Aorta (tissue), 1 donor: ENCODE results near the gene BEGAIN.

- PRO-cap = no peak
These were observed 20.3 kb upstream of the EML1 start for GRCh38 chr14:99772870-99773414.

DNA sequence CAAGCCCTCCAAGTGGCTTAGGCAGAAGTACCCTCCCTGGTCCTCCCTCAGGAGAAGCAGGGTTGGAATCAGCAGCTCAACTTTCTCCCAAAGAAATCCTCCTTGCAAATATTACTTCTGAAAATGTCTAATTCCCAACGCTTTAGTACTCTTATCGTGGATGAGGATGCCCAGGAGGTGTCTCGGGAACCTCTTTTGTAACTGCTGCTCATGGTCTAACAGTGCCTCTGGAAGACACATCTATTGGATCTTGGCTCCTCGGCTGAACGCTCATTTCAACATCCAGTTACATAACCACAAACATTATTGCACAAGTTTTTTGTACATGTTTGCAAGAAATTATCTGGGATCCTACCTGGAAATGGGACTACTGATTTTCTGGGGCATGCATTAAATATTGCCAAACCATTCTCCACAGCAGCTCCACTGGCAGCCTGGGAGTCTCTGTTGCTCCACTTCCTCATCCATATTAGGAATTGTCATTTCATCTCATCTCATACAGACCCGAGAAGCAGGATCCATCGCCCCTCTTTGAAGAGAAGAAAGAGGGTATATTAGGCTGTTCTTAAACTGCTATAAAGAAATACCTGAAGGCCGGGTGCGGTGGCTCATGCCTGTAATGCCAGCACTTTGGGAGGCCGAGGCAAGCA, 117.5 kb upstream of the EVL start:
- PRO-cap = no peak

DNA sequence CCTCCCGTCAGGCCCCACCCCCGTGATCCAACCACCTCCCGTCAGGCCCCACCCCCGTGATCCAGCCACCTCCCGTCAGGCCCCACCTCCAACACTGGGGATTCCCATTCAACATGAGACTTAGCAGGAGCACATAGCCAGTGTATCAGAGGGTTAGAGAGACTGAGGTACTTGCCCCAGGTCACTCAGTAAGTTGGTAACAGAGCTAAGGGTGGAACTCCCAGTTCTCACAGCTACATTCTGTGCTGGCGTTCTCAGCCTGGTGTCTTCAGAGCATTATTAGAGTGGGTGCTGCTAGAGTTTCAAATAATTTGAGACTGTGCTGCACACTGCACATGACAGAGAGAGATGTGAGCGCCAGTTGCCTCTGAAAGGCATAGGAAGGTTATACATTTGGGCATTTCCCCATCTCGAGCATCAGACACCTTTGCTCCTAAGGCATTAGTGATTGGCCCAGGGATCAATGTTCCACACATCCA, 115.8 kb upstream of the EVL start:
- PRO-cap = no peak

- PRO-cap = no peak
These were observed 98.1 kb upstream of the EVL start for GRCh38 chr14:99967124-99967502.

GRCh38 chr14:99971142-99972163, 93.8 kb upstream of the EVL start:
- PRO-cap = bidirectional peak, plus-strand start at chr14:99971507, minus-strand start at chr14:99971248; unidirectional peak, plus-strand start at chr14:99971812

GRCh38 chr14:100007188-100007834, 57.9 kb upstream of the EVL start:
- PRO-cap = no peak

GRCh38 chr14:100018493-100018940, 46.7 kb upstream of the EVL start:
- PRO-cap = no peak

GRCh38 chr14:100047368-100047831, 17.8 kb upstream of the EVL start:
- PRO-cap = no peak

- PRO-cap = no peak
These were observed 1.8 kb downstream of the EVL start for GRCh38 chr14:100066948-100067444.

DNA sequence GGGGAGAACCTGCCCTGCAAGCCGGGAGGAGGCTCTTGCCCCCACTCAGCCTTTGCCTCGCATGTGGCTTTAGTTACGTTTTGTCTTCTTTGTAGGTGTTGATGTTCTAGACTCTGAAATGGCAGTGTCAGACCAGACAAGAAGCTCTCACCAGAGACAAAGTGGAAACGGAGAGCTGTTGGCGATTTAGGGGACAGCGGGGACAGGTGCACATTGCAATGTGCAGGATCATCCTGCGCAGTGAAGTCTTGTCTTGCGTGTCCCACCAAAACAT, 40.6 kb downstream of the EVL start:
- PRO-cap = no peak

- PRO-cap = no peak
These were observed 17.3 kb downstream of the DEGS2 start for GRCh38 chr14:100142133-100142582.

DNA sequence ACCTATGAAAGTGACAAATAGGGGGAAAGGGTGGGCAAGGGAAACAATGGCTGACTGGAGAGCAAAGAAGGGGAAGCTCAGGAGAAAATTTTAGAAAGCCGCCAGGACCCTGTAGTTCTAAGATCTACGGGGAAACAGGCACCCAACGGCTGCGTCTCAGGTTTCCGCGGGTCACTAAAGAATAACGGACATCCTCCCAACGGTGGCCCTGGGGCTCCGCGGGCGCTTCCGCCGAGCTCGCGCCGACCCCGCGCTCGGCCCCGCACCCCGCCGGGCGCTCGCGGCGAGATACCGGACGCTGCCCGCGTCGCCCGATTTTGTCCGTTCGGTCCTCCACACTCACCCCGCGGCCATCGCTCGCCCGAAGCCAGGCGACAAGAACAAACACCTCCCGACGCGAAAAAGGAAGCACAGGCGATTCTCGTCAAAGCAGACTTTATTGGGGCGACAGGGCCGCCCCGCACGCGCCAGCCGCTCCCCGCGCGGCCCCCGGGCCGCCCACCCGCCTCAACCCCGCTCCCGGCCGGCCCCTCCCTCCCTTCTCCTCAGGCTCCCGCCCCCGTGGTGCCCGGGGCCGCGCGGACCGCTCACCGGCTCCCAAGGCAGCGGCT, 959 bp upstream of the YY1 start:
- PRO-cap = no peak

DNA sequence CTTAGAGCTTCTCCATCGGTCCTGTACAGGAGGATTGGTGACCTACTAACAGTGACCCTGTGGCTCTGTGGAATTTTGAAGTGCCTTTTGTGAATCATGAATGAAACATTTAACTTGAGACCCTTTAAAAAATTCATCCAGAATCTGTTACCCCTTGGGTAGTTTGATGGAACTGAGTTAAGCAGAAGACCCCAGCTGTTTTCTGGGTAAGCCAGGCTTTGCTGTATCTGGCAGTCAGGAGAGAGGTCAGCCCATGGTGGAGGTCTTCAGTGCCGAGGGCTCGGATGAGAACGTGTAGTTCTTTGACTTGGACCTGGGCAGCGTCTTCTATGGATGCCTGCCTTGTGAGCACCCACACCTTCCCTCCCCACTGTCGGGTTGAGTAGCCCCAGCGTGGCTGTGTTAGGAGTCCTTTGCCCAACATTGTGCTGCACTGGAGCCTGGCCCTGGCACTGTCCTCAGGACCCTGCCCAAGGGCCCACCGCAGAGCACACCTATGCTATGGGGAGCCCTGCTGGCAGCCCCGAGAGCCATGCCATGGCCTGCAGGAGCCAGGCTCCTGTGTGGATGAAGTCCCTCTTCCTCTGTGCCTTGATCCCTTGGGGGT, 26.8 kb downstream of the SLC25A29 start:
- PRO-cap = no peak

GRCh38 chr14:100323622-100324244, 594 bp downstream of the SLC25A47 start:
- PRO-cap = no peak

- PRO-cap = no peak
These were observed 2.9 kb downstream of the SLC25A47 start for GRCh38 chr14:100325945-100326521.

- PRO-cap = no peak
These were observed 2.6 kb downstream of the WARS1 start for GRCh38 chr14:100372246-100373273.

- PRO-cap = no peak
These were observed 21.7 kb downstream of the WDR25 start for GRCh38 chr14:100397996-100398389.

DNA sequence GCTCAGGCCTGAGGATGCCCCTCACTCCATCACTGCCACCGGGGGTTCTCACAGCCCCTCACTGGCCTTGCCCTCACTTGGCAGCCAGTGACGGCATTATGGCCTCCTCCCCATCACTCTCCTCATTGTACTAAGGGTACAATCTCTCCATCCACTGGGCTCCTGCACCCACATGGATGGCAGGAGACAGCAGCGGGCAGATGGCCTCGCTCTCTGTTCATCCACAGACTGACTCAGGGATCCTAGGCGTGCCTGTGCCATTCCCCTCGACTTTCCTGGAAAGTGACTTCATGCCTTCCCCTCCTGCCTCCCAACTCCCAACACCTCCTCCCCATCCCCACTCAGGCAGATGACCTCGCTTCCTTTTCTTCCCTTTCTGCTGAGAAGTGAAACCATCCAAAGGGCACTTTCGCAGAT, 29.7 kb downstream of the BEGAIN start:
- PRO-cap = no peak

DNA sequence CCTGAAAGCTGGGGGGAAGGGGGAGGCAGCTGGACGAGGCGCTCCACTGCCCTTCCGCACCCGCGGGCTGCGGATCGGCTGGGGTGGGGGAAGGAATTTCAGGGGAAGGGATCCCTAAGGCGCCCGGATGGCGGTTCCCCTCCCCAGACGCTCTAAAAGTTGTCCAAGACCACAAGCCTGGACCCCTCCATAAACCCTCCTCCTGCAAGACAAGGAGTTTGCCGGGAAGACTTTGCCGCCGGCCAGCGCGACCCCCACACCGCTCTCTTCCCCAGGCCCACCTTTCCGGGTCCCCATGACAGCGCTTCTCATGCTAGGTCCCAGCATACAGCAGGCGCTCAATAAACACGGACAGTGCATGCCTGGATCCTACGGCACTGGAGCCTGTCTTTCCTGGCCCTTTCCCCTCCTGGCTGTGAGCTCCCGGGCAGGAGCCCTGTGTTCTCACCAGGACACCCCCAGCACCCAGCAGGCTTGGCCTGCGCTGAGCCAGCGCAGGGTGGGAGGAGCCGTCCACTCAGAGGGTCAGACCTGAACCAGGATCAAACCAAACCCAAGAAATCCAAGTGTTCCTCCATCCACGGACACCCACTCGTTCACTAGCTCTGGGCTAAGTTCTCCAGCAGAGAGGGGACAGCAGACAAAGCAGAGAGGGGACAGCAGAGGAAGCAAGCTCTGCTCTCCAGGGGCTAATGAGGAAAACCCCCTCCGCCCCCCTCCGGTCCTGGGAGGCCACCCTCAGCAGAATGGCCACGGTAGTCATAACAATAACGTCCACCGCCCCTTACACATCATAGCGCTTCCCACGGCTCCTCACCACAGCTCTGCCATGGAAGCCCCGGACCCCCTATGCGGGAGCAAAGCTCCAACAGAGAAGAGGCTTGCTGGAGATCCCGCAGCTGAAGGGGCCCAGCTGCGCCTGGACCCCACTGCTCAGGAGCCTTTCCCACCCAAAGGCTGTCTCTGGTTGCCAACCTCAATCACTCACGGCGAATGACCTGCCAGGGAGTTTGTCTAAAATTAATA, 17.8 kb downstream of the BEGAIN start:
- PRO-cap = no peak

DNA sequence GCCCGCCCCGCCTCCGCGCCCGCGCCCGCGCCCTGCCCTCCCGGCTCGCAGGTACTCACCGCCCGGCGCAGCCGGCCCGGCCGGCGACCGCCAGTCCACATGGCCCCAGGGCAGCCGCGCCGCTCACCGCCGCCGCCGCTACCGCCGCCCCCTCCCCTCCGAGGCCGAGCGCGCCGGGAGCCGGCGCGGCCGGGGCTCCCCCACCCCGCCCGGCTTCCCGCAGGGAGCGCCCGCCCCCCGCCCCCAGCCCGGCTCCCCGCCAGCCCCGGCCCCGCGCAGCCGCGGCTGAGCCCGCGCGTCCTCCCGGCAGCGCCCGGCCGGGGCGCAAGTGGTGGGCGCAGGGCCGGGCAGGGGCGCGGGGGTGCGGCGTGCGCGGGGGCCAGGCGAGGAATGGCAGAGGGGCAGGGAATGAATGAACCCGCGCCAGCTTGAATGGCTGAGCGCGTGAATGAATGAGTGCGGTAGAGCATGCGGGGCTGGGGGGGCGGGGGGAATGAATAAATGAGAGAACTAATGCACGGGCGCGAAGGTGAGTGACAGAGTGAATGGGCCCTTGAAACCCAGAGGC, at the start of gene BEGAIN:
BEGAIN (minus strand) TSS at position 228 of the 568 bp plus-strand sequence.
- PRO-cap = no peak